ENCODE results near the genes ARID4B and B3GALNT2.

- PRO-cap = no peak
- RAMPAGE, long total RNA = no peak
Measured at GRCh38 chr1:234823889-234824217, 213.9 kb upstream of the IRF2BP2 start.

GRCh38 chr1:234917984-234919030, 210.3 kb downstream of the TOMM20 start:
- PRO-cap = unidirectional peak, minus-strand start at chr1:234918670
- RAMPAGE, long total RNA = no peak

DNA sequence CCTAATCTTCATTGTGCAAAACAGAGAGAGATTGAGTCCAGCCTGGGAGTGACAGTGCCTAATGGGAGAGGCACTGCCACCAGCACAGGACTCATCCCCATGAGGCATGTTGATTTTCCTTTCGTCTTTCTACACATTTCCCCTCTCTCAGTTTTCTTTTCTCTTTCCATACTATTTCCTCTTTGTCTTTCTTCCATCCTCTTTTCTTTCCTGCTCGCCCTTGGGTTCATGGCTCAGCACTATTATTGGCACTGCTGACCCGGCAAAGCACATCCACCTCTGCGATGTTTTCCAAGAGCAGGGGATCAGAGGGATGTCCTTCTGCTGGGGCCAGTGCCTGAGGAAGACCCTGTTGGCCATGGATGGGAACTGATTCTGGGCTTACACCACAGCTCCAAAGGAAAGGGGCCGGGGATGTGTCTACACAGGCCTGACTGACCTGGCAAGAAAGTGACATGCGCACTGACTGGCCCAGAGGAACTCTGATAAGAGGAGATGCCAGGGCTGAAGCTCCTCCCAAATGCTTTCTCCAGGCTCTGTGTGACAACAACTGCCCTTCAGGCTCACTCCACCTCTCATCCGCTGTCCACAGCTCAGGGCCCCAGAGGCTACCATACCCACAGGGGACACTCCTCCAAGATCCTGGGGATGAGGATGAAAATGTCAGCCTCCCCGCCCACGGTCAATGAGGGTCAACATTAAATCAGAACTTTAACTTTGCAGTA, 195.7 kb downstream of the TOMM20 start:
- PRO-cap = no peak
- RAMPAGE, long total RNA = no peak

DNA sequence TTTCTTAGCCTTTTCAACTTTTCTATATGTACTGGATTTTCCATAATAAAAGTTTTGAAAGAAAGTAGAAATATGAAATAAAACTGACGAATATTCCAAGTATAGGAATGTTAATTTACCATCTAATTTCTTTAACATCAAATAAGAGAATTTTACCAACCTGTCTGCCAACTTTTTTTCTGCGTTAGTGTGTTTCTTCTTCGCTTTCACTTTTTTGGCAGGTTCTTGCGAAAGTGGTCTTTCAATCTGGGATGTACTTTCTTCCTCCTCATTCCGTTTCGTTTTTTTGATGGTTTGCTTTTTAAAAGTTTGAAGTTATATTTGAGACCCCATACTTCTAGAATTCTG, 725 bp downstream of the RBM34 start:
- PRO-cap = no peak
- RAMPAGE, long total RNA = no peak

GRCh38 chr1:235277911-235278686, 49.9 kb downstream of the ARID4B start:
- PRO-cap = no peak
- RAMPAGE, long total RNA = no peak

DNA sequence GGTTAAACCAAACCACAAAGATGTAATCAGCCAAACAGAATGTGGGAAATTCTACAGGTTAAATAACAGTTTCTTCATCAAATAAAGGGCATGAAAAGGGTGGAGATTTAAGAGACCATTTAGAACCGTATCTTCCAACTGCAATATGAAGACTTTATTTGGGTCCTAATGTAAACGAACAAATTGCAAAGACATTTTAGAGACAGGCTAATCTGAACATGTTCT, 30.3 kb downstream of the ARID4B start:
- PRO-cap = no peak
- RAMPAGE, long total RNA = no peak

DNA sequence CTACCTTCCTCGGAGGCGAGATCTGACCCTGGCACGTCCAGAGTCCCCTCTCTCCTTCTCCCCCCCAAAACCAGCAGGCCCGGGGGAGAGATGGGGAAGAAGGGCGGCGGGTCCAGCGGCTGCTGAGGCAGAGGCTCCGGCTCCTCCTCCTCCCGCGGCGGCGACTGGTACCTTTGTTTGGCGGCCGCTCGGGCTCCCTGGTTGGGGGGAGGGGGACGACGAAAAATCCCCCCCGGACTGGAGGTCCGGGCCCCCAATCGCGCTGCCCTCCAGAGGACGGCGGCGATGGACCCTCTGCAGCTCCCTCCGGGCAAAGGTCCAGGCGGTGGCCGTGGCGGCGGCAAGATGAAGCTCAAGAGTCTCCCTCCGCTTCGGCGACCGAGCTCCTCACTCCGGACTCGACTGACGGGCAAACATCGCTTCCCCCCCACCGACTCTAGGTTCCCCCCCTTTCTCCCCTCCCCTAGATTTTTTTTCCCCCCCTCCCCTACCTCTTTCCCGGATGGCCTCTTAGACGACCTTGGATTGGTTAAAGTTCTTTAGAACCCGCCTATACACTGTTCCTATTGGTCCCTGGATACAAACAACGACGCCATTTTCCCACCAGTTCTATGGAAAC, at the start of gene ARID4B:
Gene ARID4B (minus strand): TSS at position 415 of the 619 bp plus-strand sequence.
- PRO-cap = bidirectional peak, plus-strand start outside the sequence, minus-strand start at position 404 of the sequence
- RAMPAGE, long total RNA = no peak

GRCh38 chr1:235502981-235503251, 1.3 kb downstream of the B3GALNT2 start:
- PRO-cap = no peak
- RAMPAGE, long total RNA = no peak

GRCh38 chr1:235503727-235504521, at the start of gene B3GALNT2:
Gene B3GALNT2, minus strand, starts transcription at chr1:235504452.
- PRO-cap = bidirectional peak, plus-strand start at chr1:235503808, minus-strand start at chr1:235504425
- RAMPAGE, long total RNA = no peak

DNA sequence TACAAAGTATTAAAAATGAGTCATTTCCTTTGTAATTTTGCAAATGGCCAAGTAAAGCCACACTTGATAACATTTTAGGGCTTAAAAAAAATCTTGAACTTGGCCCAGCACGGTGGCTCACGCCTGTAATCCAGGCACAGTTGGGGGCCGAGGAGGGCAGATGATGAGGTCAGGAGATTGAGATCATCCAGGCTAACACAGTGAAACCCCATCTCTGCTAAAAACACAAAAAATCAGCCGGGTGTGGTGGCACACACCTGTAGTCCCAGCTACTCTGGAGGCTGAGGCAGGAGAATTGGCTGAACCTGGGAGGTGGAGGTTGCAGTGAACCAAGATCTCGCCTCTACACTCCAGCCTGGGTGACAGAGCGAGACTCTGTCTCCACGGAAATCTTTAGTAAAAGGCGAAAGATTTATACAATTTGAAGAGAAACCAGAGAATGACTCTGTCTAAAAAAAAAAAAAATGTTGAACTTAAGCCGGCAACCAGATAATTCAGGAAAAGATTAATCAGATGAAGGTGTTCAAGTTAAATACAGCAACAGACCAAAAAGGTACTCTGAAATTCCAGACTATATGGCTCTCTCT, 3.6 kb downstream of the LYST start:
- PRO-cap = no peak
- RAMPAGE, long total RNA = no peak

- PRO-cap = no peak
- RAMPAGE, long total RNA = no peak
Measured at GRCh38 chr1:235998820-235999238, 66.1 kb downstream of the NID1 start.

DNA sequence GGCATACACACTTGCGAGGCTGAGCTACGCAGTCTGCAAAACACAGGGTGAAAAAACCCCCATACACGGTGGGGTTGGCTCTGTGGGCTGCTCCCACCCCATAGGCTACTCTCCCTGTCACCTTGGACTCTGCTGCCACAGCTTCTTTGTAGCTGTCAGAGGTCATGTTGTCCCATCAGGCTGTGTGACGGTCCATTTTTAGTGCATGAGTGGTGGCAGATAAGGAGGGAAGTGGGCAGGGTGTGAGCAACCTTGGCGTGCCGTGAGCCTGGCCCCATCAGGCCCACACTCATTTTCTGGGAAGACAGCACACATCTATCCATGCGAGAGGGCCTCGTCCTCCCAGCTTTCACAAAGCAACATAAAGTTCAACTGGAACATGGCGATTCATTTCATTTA, 9.4 kb downstream of the GPR137B start:
- PRO-cap = no peak
- RAMPAGE, long total RNA = no peak

- PRO-cap = bidirectional peak, plus-strand start at chr1:236288372, minus-strand start at chr1:236288185
- RAMPAGE, long total RNA = no peak
Measured at GRCh38 chr1:236287968-236288460, 6.3 kb upstream of the ERO1B start.

DNA sequence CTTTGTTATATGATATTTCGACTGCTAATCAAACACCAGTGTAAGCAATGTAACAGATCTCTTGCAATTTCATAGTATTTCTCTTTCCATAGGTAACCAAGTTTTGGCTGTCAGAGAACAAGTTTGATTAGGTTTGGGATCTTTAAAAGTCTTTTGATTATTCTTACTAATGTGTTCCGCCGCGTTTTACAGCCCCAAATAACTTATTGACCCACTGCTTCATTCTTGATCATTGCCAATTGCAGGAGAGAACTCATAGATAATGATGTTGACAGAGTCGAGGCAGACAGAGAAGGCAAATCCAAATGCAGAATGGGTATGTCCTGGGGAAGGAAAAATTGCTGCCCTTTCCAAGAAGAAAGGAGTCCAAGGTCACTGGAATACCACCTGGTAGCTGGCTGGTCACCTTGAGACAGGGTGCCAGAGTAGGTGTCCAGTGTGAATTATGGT, 28.3 kb upstream of the ERO1B start:
- PRO-cap = no peak
- RAMPAGE, long total RNA = no peak

DNA sequence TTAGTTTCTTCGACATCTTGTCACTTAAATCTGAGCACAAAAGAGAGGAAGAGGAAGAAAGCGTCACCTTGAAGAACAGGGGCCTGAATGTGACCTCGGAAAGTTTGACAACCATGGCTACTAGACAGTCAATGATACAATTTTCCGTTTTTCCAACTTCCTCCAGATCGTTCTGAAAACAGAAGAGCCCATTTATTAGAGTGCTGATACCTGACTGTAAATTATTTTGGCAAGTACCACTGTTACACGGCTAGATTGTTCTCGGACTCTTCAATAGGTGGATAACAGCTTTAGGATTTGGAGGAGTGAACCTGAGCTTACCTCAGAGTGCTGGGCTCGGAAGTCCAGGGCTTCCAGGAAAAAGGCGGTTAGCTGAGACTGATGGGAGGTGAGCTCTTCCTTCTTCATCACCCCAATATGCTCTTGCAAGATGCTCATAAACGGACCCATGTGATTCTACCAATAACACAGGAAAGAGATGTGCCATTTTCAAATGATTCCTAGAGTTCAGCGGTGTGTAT, 31.8 kb downstream of the LGALS8 start:
- PRO-cap = no peak
- RAMPAGE, long total RNA = no peak

GRCh38 chr1:236753492-236754113, 41.5 kb upstream of the MTR start:
- PRO-cap = unidirectional peak, minus-strand start at chr1:236753658
- RAMPAGE, long total RNA = no peak

DNA sequence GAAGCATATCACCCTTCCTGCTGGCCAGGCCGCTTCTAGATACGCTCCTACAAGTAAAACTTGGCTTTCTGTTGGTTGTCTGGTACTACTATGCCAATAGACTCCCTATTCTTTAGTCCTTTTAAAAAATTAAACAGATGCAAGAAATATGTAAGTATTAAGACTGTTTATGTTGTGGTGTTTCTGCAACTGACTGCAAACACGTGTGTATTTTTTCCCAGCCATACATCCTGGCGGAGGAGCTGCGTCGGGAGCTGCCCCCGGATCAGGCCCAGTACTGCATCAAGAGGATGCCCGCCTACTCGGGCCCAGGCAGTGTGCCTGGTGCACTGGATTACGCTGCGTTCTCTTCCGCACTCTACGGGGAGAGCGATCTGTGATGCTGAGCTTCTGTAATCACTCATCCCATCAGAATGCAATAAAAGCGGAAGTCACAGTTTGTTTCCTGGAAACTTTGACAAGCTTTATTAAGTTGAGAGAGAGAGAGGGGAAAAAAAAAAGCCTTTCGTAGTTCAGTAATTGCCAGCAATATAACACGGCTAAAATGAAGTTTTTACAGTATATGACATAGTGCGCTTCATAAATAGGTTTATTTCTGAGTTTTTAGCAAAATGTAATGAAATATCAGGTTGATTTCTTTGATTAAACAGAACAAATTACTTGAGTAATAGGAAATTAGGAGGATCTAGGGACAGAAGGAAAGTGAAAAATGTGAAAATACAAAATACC, 32.7 kb upstream of the MTR start:
- PRO-cap = no peak
- RAMPAGE, long total RNA = no peak

DNA sequence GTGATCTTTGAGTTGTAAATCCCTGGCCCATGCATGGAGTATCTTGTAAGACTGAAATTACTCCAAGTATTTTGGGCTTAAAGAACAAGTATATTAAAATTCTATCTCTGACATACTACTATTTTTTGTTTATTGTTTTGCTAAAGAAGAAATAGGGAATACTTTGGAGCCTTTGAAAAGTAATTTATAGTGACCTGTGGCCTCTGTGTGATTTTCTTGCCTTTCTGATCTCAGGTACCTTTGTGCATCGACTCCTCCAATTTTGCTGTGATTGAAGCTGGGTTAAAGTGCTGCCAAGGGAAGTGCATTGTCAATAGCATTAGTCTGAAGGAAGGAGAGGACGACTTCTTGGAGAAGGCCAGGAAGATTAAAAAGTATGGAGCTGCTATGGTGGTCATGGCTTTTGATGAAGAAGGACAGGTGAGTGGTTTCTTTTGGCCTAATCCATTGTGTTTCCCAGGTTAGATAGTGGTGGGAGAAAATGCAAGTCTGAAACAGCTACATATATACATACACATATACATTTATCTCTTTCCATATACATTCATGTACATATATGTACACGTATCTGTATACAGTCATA, 43.2 kb downstream of the MTR start:
- PRO-cap = no peak
- RAMPAGE, long total RNA = no peak

- PRO-cap = no peak
- RAMPAGE, long total RNA = no peak
Measured at GRCh38 chr1:236890452-236891436, 95.7 kb downstream of the MTR start.

GRCh38 chr1:237044676-237044979, 2.6 kb downstream of the RYR2 start:
- PRO-cap = no peak
- RAMPAGE, long total RNA = no peak

Data from GM23338 (cell line).